Myometrial cell (primary cell): Measurements from ENCODE around the genes APBB2, KCTD8 and NFXL1.

- RAMPAGE, long total RNA = start-site peak on the minus strand at chr4:41214455-41214580, 1,174 and 1,237 reads in 2 replicates
Observed at GRCh38 chr4:41213779-41214954, at the start of gene APBB2. Gene APBB2 (minus strand): TSS chr4:41214542.

DNA sequence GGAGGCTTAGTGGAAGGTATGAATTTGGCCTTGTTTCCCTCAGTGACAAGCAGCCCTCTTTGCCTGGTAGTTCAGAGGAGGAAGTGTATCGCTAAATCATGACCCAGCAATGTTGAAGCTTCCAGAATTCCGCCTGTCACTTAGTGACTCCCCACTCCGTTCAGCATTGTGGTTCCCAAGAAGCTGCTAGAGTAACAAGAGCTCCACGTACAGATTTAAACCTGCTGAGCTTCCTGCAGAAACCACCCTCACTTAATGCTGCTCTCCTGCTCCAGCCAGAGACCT, 105.1 kb downstream of the UCHL1 start:
- RAMPAGE, long total RNA = no peak

GRCh38 chr4:41426473-41426990, 111.4 kb upstream of the LIMCH1 start:
- RAMPAGE, long total RNA = no peak

GRCh38 chr4:41427278-41428075, 110.5 kb upstream of the LIMCH1 start:
- RAMPAGE, long total RNA = no peak

DNA sequence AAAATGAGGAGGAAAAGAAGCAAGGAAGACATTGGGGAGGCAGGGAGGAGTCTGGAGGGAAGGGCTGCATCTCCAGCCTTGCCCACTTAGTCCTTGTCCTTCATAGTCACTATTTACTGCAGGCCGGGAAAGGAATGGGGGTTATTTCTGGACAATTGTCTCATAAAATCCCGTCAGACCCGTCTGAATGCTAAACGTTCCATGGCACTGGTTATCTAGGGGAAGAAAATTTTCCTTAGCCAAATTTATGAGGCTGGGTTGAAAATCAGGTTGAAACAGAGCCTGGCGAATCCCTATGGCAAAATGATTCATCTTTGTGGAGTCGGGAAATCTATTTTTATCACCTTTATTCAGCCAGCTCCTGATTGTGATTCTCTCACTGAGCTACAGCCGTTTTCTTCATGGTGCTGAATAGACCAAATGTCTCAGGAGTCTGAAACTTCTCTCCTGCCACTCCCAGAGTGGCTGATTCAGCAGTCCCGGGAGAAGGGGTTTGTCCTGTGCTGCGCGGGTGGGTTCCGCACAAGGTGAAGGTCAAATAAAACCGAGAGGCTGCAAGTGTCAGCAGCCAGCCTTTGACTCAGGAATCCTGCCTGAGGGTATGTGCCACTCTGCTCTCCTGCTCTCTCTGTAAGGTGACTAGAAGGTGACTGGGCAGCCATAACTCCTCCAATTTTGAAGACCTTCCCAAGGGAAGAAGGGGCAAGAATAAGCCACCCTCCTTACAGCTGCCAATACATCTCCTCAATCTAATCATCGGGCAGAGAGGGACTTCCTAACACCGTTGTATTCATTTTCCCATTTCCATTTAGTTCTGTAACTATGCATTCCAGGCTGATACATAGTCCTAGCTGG, 1.1 kb downstream of the LIMCH1 start:
- RAMPAGE, long total RNA = no peak

- RAMPAGE, long total RNA = no peak
Observed at GRCh38 chr4:41544956-41545847, 7.2 kb downstream of the LIMCH1 start.

- RAMPAGE, long total RNA = no peak
Observed at GRCh38 chr4:41650145-41650686, 98.3 kb downstream of the PHOX2B start.

DNA sequence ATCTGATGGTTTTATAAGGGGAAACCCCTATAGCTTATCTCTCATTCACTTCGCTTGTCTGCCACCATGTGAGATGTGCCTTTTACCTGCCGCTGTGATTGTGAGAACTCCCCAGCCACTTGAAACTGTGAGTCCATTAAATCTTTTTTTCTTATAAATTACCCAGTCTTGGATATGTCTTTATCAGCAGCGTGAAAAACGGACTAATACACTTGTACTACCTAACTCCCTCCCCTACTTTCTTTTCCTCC, 53.3 kb upstream of the PHOX2B start:
- RAMPAGE, long total RNA = no peak

DNA sequence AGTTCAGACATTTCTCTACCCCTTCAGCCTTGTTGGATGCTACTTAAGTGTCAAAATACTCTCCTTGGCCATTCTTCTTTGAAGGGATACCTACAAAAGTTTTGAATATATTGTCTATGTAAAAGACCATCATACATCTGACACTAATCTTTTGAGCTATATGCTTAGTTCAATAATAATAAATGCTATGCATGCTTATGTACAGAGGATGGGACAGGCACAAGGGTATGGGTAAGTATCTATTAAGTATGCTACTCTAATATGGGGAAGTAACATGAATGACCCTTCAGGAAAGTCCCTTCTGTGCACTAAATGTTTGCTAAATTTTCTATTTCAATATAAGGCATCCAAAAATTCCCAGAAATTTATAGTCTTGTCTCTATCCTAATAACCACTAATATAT, 19.1 kb downstream of the ATP8A1 start:
- RAMPAGE, long total RNA = no peak

DNA sequence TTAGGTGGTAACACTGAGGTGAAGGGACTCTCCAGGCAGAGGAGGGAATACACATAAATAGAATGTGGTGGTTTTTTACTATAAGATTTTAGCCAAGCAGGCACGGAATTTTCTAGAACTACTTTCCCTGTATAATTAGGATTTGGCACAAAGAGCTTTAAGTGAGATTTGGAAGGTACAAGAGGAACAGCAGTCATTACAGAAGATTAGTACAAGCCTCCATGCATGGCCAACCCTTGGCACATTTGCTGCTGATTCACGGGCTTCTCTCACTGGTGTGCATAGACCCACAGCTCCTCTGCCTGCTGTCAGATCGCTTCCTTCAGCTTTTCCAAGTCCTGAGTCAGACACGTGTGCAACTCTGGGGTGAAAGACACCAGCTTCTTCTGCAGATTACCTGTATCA, 685.5 kb downstream of the KCTD8 start:
- RAMPAGE, long total RNA = no peak

GRCh38 chr4:44448433-44449418, at the start of gene KCTD8:
Gene KCTD8 (minus strand): TSS chr4:44448809.
- RAMPAGE, long total RNA = no peak

GRCh38 chr4:47486187-47486789, 1.2 kb downstream of the ATP10D start:
- RAMPAGE, long total RNA = no peak

DNA sequence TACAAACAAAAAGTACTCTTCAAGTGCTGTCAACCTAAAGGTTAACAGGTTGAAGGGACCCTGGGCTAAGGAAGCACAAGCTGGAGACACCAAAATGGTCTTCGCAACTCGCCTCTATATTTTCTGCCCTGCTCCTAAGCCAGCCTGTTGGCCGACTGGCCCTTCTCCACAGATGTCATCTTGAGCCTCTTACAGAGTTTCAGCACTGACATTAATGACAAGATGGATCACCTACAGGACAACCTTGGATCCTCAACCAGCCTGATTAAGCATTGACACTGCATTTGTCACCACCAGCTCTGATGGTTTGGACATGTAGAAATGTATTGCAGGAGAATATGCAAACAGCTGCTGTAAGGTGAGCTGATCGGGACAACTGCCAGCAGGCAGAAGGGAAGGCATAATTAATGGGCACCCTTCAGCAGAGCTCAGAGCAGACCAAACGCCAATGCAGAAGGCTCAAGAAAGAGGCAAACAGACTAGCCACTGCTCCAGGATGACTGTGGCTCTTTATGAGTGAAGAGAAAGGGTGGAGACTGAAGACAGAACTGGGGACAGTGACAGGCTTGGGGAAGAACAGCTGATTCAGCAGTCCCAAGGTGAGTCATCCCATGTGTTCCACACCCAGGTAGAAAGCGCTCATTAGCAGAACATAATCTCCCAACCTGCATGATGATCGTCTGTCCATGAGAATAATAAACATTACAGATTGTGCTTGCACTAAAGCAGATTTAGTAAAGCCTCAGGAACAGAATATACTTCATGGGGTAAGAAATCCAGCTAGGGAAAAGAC, 6.8 kb downstream of the CORIN start:
- RAMPAGE, long total RNA = no peak

DNA sequence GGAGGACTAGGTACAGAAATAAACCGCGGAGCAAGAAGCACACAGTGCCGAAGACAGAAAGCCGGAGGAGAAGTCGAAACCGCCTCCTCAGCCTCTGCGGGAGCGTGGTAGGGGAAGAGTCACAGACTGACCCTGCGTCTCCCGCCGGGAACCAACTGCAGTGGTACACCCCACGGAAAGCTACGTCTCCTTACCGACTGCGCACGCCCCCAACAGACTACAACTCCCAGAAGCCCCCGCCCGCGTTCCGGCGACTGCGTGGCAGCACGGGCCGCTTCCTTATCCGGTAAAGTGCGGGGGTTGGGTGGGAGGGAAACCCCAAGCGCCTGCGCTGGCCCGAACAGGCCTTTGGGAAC, at the start of gene NFXL1:
Gene NFXL1 (minus strand): TSS at position 165 of the 356 bp plus-strand sequence.
- RAMPAGE, long total RNA = start-site peak on the minus strand centred at position 171 of the sequence, 28 bp wide, 131 and 118 reads in 2 replicates

GRCh38 chr4:47922536-47922806, 8.1 kb upstream of the NFXL1 start:
- RAMPAGE, long total RNA = no peak

- RAMPAGE, long total RNA = no peak
Observed at GRCh38 chr4:48017947-48018612, 1.5 kb downstream of the NIPAL1 start.

- RAMPAGE, long total RNA = no peak
Observed at GRCh38 chr4:48138635-48139466, 4.8 kb upstream of the TXK start.

DNA sequence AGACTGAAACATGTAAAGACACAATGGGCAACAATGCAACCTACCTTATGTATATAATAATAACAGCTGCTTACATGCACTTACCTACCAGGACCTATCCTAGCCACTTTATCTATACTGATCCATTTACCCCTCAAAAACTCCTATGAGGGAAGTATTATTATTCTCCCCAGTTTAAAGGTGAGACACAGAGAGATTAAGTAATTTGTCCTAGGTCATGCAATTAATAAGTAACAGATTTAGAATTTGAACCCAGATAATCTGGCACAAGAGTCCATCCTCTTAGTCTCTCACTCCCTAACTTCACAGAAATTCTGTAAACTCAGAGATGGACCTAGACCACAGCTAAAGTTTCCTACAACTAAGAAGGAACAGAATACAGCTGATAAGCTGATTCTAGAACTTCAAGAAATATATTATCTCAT, 58.7 kb downstream of the TEC start:
- RAMPAGE, long total RNA = no peak

DNA sequence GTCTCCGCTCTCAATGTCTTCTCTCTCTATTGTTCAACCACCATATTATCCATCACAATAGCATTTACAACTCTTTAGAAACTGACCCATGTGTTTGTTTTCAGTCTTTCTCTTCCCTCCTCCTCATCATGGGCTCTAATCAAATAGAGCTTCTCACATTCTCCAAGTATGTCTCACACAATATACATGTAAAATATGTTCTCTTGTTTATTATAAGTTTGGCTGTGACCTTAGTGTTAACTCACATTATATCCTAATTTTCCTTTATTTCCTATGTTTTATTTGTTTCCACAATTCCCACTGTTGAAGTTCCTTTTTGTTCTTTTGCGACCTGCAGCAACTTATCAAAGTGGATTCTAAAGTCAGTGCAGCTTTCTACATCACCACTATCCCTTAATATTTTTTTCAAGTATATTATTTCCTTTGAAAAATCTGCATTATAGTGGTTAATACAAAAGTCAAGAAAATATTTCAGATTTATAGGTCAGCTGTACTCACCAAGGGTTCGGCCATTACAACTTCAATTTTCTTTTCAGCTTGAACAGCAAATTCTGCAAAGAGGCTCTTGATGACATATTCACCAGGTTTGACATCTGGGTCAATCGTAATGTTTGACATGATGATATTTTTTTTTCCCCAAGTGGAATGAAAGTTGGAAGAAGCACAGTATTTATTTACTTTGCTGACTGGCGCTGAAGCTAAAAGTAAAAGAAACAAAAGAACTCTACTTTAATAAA, 143.9 kb downstream of the ZAR1 start:
- RAMPAGE, long total RNA = no peak

DNA sequence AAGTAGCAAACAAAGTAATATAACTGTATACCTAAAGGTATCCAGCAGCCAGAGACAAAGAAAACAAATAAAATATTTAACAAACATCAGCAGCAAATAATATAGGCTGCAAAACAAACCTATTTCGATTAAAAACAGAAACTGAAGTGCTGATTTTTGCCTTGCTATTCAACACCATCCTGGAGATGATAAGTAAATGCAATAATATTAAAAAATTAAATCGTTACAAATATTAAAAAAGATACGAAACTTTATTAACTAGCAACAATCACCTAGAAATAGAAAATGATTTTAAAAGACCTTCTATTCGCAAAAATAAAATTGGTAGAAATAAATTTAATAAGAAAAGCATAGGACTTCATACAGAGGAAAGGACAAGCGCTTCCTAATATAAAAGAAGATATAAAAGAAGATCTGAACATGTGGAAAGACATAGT, 136.6 kb downstream of the FRYL start:
- RAMPAGE, long total RNA = no peak